ENCODE measurements around the gene MEGF6.

GRCh38 chr1:3168737-3169038, 99.7 kb downstream of the PRDM16 start:
- PRO-cap = no peak

DNA sequence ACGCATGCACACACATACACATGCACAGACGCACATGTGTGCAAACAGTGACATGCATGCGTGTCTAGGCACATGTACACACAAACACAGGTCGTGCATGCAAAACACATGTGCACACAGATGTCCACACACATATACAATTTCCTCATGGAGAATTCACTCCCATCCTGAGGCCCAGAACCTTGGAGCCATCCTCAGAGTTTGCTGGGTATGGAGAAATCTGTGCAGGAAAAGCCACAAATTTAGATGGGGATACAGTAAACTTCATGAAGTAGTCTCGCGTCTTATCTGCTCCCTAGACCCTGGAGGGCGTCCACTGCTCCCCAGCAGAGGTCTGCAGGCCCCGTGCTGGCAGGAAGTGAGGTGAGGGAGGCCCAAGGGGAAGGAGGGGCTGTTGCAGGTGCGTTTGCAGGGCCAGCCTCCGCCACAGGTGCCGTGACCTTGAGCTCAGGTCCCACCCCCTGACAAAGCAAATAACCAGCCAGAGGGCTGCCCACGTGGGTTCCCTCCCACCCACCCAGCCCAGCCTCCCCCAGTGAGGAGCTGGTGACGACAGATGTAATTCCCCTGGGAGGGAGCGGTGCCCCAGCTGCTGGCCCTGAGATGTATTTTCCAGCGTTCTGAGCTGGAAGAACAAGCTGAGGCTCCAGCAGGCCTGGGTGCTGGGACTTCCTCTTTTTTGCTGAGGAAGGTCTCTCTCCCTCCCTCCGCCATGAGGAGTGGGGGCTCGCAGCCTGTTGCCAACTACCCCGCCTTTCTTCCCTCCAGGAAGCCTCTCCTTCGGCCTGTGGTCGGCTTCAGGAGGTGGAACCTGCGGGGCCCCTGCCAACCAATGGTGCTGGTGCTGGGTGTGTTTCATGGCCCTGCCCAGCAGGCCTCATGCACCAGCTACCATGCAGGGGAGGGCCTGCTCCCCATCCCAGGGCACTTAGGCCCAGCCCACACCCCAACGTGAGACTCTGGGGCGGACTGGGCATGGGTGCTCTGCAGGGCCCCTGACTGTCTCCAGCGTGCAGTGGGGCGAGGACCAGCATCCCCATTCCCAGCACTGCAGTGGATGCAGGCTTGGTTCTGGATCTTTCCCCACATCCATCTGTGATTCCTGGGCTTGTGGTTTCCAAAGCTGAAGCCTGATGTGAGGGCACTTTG, 153.1 kb downstream of the PRDM16 start:
- PRO-cap = no peak

- PRO-cap = no peak
Measured at GRCh38 chr1:3240553-3241519, 171.8 kb downstream of the PRDM16 start.

DNA sequence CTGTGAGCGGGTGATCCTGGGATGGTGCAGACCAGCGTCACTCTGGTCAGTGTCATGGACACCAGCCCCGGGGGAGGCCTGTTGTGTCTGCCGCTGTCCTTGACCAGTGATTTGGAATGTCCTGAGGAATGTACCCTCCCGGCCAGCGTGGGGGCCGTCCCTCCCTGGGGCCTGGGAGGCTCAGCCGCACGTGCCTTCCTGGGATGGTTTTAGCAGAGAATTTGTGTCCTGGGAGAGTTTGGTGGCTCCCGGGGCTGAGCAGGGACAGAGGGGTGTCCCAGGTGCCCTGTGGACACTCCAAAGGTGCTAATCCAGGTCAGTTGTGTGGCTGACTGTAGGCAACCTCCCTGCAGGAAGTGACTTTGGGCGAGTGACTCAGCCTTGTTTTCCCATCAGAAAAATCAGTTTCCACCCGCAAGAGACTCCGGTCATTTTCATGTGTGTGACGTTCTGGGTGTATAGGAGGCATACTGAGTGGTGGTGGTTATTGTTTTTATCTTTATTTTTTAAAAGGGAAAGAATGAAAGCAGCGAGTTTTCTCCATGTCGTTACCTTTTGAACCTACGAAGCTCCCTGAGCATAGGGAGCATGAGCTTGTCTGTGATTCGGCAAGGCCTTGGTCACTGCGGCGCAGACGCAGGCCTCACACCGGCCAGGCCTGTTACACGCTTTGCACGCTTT, 6.4 kb downstream of the ARHGEF16 start:
- PRO-cap = no peak

GRCh38 chr1:3466958-3467639, 12.6 kb downstream of the ARHGEF16 start:
- PRO-cap = no peak

- PRO-cap = unidirectional peak, minus-strand start at chr1:3531411
Measured at GRCh38 chr1:3530792-3532028, 76.7 kb downstream of the ARHGEF16 start.

- PRO-cap = unidirectional peak, minus-strand start at chr1:3611499
Measured at GRCh38 chr1:3611134-3612056, at the start of gene MEGF6. MEGF6 (minus strand) TSS chr1:3611508.

GRCh38 chr1:3747004-3747708, 5.1 kb upstream of the CCDC27 start:
- PRO-cap = unidirectional peak, minus-strand start at chr1:3747375

- PRO-cap = no peak
Measured at GRCh38 chr1:3771346-3771940, 1.1 kb upstream of the SMIM1 start.

DNA sequence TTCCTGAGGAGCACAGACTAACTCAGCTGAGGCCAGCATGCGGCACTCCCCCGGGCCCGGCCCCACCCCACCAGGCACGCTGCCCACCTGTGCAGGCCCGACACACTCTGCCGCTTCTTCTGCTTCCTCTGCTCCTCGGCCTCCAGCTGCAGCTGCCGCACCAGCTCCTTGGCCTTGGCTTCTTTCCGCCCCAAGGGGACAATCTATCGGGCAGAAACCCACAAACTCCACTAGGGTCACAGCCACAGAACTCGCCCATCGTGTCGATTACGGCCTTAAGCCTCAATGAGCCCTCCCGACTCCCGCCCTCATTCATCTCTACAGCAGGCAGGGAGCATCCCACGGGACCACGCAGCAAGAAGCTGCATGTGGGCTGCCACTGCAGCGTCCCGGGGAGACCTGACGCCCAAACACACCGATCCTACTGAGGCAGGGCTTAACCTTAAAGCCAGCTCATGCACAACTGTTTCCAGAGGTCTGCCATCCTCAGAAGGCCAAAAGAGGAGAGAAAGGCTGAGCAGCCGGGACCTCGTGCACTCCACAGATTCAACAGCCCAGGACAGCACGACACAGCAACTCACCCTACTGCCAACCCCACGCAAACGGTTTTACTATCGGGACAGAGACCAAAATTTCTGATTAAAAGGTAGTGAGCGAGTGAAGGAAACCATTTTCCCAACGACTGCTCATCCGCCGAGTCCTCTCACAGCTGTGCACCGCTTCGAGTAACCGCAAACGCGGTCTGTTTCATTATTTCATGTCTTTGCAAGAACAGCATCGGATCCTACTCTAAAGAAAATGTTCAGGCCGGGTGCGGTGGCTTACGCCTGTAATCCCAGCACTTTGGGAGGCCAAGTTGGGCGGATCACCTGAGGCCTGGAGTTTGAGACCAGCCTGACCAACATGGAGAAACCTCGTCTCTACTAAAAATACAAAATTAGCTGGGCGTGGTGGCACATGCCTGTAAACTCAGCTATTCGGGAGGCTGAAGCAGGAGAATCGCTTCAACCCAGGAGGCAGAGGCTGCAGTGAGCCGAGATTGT, 11.7 kb downstream of the SMIM1 start:
- PRO-cap = no peak

DNA sequence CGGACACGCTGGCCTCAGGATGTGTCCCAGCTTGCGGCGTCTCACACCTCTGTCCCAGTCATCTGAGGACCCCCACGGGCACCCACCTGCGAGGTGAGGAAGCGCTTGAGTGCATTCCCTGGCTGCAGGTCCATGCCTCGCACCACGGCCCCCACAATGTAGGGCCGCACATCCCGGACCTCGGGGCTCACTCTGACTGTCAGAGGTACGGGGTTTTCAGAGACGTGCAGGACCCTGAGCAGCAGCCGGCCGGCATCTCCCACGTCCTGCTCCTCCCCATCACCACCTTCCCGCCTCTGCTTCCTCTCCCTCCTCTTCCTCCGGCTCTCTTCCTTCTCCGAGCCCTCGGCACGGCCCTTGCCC, 9.6 kb downstream of the LRRC47 start:
- PRO-cap = no peak

GRCh38 chr1:3834806-3835470, 22.1 kb downstream of the CEP104 start:
- PRO-cap = no peak

- PRO-cap = no peak
Measured at GRCh38 chr1:3838571-3839229, 18.3 kb downstream of the CEP104 start.

DNA sequence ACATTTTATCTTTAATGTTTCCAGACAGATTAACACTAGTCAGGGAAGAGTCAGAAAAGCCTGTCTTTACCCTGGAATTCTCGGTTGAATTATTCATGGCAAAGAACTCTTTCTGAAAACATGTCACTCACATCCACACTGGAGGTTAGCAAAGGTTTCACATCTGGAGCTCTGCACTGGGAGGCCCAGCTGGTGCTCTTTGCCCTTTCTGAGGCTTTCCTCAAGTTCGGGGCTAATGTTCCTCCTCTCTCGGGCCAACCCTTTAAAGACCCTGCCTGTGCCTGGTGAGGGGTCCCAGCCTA, 265.9 kb upstream of the C1orf174 start:
- PRO-cap = no peak

GRCh38 chr1:4352575-4352922, 301.9 kb upstream of the AJAP1 start:
- PRO-cap = no peak

- PRO-cap = no peak
Measured at GRCh38 chr1:4512375-4513177, 141.8 kb upstream of the AJAP1 start.

- PRO-cap = no peak
Measured at GRCh38 chr1:4655642-4656259, 1.3 kb downstream of the AJAP1 start.

- PRO-cap = no peak
Measured at GRCh38 chr1:4963089-4963624, 308.7 kb downstream of the AJAP1 start.

GRCh38 chr1:5660183-5660382, 332.1 kb downstream of the NPHP4 start:
- PRO-cap = no peak

- PRO-cap = no peak
Measured at GRCh38 chr1:6170511-6171407, 9.4 kb downstream of the CHD5 start.